NT2/D1 (cell line): ENCODE measurements around the genes SYAP1, TXLNG, RAI2 and PDHA1.

- RRBS, 2 experiments: no CpG with 5 or more reads among the region's 8 CpGs
Measured at GRCh38 chrX:16577312-16578126, 72.4 kb upstream of the S100G start.

DNA sequence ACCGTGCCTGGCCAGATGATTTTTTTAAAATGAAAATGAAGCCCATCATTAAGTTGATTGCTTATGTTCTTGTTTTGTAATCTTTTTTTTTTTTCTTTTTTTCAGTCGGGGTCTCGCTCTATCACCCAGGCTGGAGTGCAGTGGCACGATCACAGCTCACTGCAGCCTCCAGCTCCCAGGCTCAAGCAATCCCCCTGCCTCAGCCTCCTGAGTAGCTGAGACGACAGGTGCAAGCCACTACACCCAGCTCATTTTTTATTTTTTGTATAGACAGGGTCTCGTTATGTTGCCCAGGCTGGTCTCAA is 3.3 kb upstream of the SYAP1 start:
- RRBS, 2 experiments: no CpG with 5 or more reads among the region's 6 CpGs

DNA sequence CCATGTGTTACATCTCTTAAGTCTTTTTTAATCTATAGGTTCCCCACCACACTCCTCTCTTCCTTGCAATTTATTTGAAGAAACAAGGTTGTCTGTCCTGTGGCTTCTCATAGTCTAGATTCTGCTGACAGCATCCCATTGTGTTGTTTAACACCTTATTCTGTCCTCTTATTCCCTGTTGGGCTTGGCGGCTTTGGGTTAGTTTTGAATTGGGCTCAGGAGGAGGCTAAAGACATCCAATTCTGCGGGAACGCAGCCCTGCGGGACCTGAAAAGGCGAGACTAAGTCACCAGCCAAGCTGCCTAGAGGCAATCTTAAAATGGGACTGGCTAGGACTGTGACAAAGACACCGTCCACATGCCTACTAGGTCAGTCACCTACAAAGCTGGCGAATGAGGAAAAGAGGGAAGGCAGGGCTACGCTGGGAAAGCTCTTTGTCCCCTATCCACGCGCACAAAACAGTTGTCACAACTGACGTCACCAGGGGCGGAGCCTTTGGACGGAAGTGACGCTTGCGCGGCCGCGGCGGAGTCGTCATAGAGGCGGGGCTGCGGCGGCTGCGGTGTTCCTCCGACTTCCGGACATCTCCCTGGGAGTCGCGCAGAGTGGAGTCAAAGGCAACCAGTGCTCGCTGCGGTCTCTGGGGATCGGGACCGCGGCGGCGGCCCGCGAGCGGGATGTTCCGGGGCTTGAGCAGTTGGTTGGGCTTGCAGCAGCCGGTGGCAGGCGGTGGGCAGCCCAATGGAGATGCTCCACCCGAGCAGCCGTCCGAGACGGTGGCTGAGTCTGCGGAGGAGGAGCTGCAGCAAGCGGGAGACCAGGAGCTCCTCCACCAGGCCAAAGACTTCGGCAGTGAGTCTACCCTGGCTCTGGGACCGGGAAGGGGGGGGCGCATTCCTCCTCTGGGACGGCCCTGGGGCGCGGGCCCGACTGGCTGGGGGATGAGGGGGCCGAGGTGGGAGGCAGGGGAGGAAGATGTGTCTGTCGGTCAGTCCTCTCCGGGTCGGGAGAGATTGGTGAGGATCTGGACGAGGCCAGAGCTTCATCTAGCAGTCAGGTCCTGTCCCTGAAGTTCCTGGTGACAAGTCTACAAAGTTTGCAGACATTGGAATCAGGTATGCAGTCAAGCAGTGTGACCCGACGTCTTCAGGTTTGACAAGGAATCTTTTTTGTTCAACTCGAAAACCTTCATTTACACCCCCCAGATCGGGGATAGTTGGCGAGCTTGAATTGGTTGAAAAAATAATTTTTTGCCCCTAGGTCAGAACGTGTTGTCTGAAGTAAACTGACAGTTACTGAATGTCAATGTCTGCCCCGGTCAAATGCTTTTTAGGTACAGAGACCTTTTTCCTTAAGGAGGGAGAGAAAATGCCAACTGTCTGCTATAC is at the start of gene SYAP1:
Gene SYAP1 (plus strand): TSS at position 565 of the 1,388 bp plus-strand sequence.
- RRBS, 2 experiments: 2 to 3% methylated on average over 11 to 16 of the region's 66 CpGs

DNA sequence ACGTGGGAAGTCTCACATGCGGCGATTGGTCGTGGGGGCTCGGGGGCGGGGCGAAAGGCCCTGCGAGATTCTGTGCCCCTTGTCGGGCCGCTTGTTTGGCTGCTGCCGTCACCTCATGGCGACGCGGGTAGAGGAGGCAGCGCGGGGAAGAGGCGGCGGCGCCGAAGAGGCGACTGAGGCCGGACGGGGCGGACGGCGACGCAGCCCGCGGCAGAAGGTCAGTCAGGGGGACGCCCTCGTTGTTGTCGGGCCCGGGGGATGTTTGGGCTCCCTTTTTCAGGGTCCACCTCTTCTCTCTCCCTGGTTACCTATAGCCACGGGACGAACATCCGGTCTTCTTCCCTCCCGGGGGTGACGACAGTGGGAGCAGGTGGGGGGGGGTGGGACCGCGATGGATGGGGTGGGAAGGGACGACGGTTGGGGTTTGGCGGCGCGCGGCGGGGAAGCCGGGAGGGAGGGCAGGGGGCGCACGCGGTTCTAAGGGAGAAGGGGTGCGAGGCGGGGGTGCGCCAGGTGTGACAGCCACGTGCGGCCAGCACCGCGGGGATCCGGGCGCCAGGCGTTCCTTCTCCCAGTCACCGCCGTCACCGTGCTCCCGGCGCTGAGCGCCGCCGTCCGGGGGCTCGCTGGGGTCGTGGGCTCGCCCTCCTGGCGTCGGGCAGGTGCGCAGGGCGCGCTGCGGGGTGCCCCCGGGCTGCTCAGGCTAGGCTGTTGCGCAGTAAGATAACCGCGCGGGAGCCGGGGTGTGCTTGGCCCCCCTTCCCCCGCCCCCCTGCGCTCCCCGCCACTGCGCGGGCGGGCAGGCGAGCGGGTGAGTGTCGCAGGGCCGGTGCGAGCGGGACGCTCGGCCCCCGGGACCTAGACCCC is at the start of gene TXLNG:
Gene TXLNG (plus strand): TSS at position 94 of the 867 bp plus-strand sequence.
- RRBS, 2 experiments: 1 to 2% methylated on average over 43 to 58 of the region's 100 CpGs

DNA sequence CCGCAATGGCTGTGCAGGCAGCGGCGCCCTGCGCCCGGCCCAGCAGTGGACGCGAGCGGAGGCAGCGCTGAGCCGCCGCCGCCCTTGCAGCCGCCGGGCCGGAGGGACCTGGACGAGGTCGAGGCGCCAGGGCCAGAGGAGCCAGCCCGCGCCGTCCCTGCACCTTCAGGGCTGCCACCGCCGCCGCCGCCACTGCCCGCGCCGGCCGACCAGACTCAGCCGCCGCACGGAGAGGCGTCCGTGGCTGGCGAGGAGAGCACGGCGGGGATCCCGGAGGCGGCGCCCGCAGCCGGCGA is 733 bp downstream of the NHS start:
- RRBS, 2 experiments: under 1% methylated on average over 23 to 27 of the region's 43 CpGs

DNA sequence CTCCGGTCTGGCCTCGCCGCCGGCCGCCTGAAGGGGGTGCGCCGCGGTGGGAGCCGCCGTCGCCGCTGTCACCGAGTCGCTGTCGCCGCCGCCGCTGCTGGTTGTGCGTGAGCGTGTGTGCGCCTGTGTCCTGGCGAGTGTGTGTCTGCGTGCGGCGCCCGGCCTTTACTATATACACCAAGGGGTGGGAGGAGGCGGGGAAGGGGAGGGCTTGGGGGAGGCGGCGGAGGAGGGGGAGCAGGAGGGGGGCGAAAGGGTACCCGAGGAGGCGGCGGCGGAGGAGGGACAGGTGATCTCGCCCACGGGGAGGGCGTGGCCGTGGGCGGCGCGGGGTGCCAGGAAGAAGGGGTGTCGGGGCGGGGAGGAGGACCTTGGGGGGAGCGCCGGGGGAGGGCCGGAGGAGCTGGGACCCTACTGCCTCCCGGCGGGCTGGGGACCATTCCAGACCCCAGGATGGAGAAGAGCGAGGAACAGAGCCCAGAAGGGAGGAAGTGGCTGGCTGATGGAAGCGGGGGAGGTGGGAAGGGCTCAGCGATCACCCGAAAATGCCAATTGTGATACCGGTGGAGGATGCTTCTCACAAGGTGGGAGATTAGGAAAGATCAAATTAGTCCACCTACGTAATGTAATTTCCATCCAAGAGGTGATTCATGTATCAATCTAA is at the start of gene RAI2:
Gene RAI2 (minus strand): TSS at position 143 of the 664 bp plus-strand sequence.
- RRBS, 2 experiments: 0 to 3% methylated on average over 1 of the region's 54 CpGs

DNA sequence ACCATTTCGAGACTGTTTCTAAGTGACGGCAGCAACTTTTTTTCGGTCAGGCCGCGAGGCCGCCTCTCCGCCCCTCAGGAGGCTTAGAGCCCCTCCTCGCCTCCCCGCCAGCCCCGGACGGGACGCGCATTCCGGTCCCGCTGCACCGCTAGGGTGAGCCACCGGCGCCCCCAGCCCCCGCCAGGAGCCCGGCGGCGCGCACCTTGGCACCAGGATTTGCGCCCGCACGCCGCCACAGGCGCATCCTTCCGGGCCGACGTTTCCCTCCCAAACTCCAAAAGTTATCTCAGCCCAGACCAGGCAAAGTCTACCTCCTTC is 648 bp downstream of the SCML2 start:
- RRBS, 2 experiments: under 1% methylated on average over 10 of the region's 31 CpGs

- RRBS, 2 experiments: no CpG with 5 or more reads among the region's 8 CpGs
Measured at GRCh38 chrX:18981022-18981742, 2.7 kb downstream of the PHKA2 start.

- RRBS, 2 experiments: no CpG with 5 or more reads among the region's 3 CpGs
Measured at GRCh38 chrX:19142549-19142753, 20.2 kb upstream of the ADGRG2 start.

- RRBS, 2 experiments: 1 to 2% methylated on average over 22 of the region's 83 CpGs
Measured at GRCh38 chrX:19343515-19344423, at the start of gene PDHA1. TSS of gene PDHA1 (plus strand) at chrX:19343927.

- RRBS, 2 experiments: no CpG with 5 or more reads among the region's 3 CpGs
Measured at GRCh38 chrX:19647481-19647994, 132.2 kb upstream of the MAP3K15 start.

DNA sequence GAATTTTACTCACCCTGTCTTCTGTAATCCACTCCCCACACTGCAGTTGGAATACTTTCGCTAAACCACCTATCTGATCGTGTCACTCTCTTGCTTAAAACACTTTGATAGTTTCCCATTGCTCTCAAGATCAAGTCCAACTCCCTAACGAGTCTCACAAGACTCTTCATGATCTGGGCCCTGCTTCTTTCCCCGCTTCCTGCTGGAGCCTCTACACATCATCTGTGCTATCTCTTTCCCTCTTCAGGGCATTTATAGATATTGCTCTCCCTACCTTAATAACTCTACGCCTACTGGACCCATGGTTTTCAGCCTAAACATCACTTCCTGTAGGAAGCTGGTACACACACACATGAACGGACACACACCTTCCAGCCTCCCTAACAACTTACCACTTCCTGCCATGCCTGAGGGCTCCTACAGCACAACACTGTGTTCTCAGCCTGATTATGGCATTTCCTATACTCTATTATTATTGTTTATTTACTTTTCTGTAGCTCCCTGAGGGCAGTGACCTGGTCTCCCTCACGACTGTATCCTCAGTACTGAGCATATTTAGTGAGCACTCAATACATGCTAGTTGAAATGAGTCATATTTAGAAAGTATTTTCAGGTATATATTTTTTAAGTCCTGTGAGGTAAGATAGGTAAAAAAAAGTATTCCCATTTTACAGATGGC is 163.6 kb upstream of the MAP3K15 start:
- RRBS, 2 experiments: no CpG with 5 or more reads among the region's 7 CpGs

GRCh38 chrX:19772594-19773215 is 114.7 kb downstream of the SH3KBP1 start:
- RRBS, 2 experiments: no CpG with 5 or more reads among the region's 5 CpGs

GRCh38 chrX:19833065-19834090 is 54.0 kb downstream of the SH3KBP1 start:
- RRBS, 2 experiments: no CpG with 5 or more reads among the region's 6 CpGs

DNA sequence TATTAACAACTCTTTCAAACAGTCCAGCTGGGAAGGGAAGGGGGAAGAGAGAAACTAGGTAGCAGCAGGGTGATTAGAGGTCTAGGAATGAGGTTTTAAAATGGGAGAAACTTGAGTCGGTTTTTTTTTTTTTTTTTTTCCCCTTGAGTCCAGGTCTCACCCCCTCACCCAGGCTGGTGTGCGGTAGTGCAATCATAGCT is 4.3 kb downstream of the BCLAF3 start:
- RRBS, 2 experiments: no CpG with 5 or more reads among the region's 2 CpGs

- RRBS, 2 experiments: no CpG with 5 or more reads among the region's 3 CpGs
Measured at GRCh38 chrX:20205997-20206404, 60.7 kb downstream of the RPS6KA3 start.

DNA sequence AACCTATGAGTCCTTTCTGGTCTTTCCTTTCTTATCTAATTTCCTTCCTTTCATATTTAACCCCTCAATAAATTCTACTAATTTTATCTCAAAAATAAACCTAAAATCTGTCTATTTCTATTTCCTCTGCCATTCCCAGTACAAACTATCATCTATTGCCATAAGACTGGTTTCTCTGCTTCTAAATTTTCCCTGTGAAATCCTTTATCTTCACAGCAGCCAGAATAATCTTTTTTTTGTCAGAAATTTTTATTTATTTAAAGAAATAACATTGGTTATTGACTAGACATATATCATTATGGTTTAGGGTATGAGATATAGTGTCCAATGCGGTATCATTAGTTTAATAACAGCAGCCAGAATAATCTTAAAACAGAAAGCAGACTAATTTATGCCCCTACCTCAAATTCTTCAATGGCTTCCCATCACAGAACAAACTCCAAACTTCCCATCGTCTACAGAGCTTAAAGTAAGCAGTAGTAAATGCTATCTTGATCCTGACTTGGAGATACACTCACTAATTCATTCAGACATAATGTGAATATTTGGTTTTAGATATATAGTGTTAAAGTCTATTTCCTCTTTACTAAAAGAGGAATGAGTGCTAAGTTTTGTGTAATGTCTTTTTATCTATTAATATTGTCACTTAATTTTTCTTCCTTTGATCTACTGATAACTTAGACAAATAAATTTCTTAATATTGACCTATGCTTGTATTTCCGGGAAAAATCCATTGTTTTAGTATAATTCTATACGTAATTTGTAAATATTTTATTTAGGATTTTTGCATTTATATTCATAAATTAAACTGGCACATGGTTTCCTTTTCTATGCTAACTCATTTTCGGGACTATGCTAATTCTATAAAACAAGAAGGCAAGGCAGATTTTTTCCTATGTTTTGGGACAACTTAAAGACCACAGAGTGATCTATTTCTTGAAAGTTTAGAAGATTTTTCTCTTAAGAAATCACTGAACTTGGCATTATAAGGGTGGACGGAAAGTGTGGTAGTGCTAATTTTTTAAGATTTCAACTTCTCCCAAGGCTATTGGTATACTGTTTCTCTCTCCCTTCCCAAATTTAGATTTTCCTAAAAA is 44.0 kb downstream of the RPS6KA3 start:
- RRBS, 2 experiments: no CpG with 5 or more reads among the region's 6 CpGs

DNA sequence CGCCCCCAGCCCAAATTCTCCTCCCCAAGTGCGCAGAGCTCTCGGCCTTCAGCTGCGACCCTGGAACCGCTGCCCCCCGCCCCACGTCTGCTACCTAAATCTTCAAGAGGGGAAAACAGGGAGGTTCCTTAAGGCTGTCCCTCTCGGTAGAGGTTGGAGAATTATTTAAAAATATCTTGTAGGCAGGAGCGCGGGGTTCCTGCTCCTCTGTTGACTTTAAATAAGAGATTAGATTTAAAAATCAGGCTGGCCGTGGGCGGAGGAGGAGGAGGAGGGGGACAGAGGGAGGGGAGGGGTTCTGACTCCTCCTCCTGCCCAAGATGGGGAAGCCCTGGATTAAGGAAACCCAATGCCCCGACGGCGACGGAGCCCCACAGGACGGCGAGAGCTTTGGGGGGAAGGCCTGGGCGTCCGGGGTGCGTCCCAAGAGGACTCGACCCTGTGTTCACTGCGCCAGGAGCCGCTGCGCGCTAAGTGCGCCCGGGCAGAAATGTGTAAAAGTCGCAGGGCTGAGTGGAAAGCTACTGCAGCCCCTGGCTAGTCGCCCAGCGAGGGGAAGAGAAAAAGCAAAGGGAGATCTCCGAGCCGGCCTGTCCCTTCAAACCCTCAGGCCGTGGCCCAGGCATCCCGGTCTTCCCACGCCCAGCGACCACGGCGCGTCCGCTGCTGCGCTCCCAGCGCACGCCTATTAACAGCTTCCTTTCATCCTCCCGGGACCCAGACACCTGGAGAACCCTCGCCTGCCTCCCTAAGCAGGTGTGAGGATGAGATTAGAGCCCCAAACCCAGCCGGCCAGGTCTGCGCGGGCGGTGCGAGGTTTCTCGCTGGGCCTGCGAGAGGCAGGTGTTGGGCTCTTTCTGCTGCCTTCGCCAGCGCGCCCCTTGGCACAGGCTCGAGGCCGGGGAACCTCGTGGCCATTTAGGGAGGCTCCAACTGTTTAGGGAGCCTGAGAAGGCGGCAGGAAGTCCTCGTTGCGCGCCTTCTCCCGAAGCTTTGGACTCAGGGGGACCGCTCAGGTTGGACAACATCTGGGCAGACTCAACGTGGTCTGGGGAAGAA is 1.3 kb upstream of the RPS6KA3 start:
- RRBS, 2 experiments: 3 to 20% methylated on average over 24 of the region's 66 CpGs

- RRBS, 2 experiments: 96 to 98% methylated on average over 12 to 17 of the region's 30 CpGs
Measured at GRCh38 chrX:21657489-21657999, 586 bp downstream of the KLHL34 start.

- RRBS, 2 experiments: no CpG with 5 or more reads among the region's 4 CpGs
Measured at GRCh38 chrX:21742121-21742494, 15.8 kb downstream of the SMPX start.